Thyroid gland (tissue), 7 donors: ENCODE results near the genes TUBB4B and STPG3.

DNA sequence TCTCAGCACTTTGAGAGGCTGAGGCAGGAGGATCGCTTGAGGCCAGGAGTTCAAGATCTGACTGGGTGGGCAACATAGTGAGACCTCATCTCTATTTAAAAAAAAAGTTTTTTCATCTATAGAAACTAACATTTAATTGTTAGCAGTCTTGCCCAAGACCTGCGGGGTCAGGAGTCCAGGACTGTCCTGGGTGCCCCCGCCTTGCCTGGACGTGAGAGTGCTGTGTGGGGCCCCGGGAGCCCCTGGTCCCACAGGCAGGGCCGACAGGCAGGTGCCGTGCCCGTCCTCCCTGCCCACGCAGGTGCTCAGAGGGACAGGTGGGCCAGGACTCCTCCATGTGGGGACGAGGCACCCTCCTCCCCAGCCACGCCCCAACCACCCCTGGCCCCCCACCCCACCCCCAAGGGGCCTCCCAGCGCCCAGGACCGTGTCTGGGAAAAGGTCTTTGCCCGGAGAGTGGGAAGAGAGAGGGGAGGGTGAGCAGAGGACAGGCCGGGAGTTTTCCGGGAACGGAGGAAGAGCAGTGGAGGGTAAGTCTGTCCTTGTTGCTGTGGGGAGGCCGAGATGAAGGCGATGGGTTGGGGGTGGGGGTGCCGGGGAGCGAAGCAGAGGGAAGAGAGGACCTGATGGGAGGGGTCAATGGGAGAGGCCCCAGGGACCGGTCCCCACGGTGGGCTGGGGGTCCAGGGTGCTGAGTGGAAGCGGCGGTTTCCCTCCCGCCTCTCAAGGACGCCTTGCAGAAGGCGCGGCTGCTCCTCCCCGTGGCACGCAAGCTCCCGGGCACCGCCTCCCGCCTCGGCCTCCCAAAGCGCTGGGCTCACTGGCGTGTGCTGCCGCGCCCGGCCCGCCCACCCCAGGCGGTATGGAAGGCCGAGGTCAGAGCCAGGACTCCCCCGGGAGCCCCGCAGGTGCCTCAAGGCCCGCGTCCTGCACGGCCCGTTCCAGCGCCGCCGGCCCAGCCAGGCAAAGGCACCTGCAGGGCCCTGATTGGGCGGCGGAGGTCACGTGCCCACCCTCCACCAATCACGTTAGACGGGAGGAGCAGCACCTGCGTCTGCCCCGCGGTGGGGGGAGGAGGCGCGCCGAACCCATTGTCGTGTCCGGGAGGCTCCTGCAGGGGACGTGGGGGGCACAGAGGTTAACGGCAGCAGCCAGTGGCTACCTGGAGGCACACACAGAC, 2.5 kb upstream of the LCN12 start:
- PRO-cap, 2 experiments, result peak in 2 of 2 experiments; most common plus-strand start position 1,094 of the sequence (in 2); most common minus-strand start position 958 of the sequence (in 1)
- RAMPAGE, long total RNA, 5 experiments, result start-site peak on the plus strand in 4 of 5 experiments, centred at positions 437 to 1,008 of the sequence, 9 to 30 reads per replicate; start-site peak on the minus strand in 1 of 5 experiments, centred at position 926 of the sequence, 6 reads per replicate

- PRO-cap, 2 experiments, result no peak in any of the 2 experiments
- RAMPAGE, long total RNA, 5 experiments, result start-site peak on the plus strand in 1 of 5 experiments, at chr9:136979964-136979968 at its widest, 180 reads per replicate
Measured at GRCh38 chr9:136979570-136980529, 2.5 kb downstream of the PTGDS start.

- PRO-cap, 2 experiments, result no peak in any of the 2 experiments
- RAMPAGE, long total RNA, 5 experiments, result no peak in any of the 5 experiments
Measured at GRCh38 chr9:137040180-137040827, 5.7 kb downstream of the NPDC1 start.

GRCh38 chr9:137042947-137043450, 3.0 kb downstream of the NPDC1 start:
- PRO-cap, 2 experiments, result no peak in any of the 2 experiments
- RAMPAGE, long total RNA, 5 experiments, result no peak in any of the 5 experiments

DNA sequence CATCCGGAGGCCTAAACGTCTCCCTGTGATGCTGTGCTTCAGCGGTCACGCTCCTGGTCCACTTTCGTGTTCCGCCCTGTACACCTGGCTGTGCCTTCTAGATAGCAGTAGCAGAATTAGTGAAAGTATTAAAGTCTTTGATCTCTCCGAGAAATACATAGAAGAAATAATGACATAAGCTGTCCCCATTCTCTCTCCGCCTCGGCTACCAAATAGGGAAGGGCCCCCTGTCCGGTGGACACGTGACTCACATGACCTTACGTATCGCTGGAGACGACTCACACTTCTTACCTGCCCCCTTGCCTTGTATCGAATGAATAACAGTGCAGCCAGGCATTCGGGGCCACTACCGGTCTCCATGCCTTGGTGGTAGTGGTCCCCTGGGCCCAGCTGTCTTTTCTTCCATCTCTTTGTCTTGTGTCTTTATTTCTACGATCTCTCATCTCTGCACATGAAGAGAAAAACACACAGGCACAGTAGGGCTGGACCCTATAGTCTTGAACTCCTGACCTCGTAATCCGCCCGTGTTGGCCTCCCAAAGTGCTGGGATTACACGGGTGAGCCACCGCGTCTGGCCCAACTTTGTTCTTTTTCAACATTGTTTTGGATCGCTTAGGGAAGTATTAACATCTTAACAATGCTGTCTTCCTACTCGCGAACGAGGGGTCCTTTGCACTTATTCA, 7.4 kb upstream of the DPP7 start:
- PRO-cap, 2 experiments, result no peak in any of the 2 experiments
- RAMPAGE, long total RNA, 5 experiments, result no peak in any of the 5 experiments

- PRO-cap, 2 experiments, result no peak in any of the 2 experiments
- RAMPAGE, long total RNA, 5 experiments, result no peak in any of the 5 experiments
Measured at GRCh38 chr9:137191883-137192865, 3.7 kb downstream of the SSNA1 start.

DNA sequence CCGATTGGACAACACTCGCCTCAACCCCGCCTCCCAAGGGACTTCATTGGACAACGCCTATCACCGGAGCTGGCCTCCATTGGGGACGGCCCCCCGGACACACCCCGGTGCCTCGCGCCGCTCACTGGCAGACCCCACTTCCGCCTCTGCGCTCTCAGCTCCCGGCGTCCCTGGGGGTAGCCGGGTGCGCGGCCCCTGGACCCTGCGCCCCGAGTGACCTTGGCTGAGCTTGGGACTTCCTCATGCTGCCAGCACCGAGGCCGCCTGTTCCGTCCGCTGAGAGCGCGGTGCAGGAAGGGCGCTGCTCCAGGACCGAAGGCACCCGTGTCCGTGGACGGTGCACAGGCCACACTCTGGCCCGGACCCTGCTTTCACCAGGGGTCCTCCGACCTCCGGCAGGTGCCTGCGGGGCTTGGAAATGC, 368 bp upstream of the TPRN start:
- PRO-cap, 2 experiments, result peak in 2 of 2 experiments; most common plus-strand start position 157 of the sequence (in 2)
- RAMPAGE, long total RNA, 5 experiments, result no peak in any of the 5 experiments

DNA sequence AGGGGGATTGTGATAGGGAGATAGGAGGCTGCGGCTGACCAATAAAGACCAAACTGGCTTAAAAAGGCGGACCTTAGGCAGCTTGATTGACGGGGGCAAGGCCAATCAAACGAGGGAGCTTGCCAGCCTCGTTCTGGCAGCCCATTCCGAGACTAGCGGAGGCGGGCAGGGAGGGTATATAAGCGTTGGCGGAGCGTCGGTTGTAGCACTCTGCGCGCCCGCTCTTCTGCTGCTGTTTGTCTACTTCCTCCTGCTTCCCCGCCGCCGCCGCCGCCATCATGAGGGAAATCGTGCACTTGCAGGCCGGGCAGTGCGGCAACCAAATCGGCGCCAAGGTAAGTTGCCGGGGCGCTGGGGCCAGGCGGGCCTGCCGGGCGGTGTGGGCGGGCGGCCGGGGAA, at the start of gene TUBB4B:
TUBB4B (plus strand) TSS at position 205 of the 399 bp plus-strand sequence.
- PRO-cap, 2 experiments, result peak in 2 of 2 experiments; most common plus-strand start position 205 of the sequence (in 2)
- RAMPAGE, long total RNA, 5 experiments, result start-site peak on the plus strand in 3 of 5 experiments, centred at positions 206 to 207 of the sequence, 36 to 2,163 reads per replicate

DNA sequence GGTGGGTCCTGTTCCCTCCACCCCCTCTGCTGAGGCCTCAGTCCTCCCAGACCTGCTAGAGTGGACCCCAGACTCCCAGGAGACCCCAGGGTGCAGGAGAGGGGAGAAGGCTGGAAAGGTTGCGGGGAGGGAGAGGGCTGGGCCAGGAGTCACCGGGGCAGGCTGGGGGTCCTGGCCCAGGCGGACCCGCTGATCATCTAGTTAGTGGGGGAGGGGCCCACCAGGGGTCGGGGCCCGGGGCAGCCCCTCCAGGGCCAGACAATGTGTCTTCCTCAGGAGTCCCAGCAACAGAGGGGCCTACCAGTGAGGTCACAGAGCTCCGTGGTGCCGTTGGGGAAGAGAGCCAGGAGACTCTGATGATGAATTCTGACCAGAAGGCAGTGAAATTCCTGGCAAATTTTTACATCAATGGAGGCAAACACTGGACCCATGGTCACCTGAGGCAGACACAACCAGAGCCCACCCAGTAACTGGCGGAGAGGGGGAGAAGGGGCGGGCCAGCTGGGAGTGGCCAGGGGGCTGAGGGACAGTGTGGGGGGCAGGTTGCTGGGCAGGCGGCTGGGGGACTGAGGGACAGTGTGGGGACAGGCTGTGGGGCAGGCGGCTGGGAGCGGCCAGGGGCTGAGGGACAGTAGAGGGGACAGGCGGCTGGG, at the start of gene STPG3:
STPG3 (plus strand) TSS at position 356 of the 653 bp plus-strand sequence.
- PRO-cap, 2 experiments, result no peak in any of the 2 experiments
- RAMPAGE, long total RNA, 5 experiments, result no peak in any of the 5 experiments

GRCh38 chr9:137294685-137295068, 7.4 kb downstream of the NRARP start:
- PRO-cap, 2 experiments, result no peak in any of the 2 experiments
- RAMPAGE, long total RNA, 5 experiments, result no peak in any of the 5 experiments

DNA sequence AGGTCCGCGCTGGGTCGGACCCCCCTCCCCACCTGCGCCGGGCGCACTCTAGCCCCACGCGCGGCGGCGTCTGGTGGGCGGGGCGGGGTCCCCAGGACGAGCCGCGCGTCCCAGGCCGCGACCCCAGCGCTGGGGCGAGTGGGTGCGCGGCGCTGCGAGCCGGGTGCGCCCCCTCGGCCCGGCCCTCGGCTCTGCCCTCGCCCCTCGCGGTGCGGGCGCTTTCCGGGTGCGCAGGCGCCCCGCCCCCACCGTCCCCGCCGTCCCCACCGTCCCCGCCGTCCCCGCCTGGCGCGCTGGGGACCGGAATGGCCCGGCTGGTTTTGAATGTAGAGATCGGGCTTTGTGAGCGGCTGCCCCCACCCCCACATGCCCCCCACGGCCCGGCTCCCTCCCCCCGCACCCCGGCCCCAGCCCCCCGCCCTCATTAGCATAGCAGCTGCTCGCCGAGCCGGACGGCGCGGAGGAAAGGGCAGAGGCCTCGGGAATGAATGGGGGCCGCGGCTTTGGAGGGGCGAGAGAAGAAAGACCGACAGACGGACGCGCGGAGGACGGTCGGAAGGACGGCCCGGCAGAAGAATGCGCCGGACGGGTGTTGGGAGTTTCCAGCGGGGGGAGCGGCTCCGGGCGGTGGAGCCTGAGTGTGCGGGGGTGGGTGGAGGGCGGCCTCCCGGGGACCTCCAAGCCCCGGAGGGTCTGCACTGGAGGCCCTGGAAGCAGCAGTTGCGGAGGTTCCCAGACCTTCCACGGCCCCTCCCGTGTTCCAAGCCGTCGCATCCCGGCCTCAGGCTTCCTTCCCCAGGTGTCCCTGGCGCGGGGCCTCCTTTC, 6.2 kb downstream of the NRARP start:
- PRO-cap, 2 experiments, result peak in 1 of 2 experiments; most common minus-strand start position 578 of the sequence (in 1)
- RAMPAGE, long total RNA, 5 experiments, result no peak in any of the 5 experiments

DNA sequence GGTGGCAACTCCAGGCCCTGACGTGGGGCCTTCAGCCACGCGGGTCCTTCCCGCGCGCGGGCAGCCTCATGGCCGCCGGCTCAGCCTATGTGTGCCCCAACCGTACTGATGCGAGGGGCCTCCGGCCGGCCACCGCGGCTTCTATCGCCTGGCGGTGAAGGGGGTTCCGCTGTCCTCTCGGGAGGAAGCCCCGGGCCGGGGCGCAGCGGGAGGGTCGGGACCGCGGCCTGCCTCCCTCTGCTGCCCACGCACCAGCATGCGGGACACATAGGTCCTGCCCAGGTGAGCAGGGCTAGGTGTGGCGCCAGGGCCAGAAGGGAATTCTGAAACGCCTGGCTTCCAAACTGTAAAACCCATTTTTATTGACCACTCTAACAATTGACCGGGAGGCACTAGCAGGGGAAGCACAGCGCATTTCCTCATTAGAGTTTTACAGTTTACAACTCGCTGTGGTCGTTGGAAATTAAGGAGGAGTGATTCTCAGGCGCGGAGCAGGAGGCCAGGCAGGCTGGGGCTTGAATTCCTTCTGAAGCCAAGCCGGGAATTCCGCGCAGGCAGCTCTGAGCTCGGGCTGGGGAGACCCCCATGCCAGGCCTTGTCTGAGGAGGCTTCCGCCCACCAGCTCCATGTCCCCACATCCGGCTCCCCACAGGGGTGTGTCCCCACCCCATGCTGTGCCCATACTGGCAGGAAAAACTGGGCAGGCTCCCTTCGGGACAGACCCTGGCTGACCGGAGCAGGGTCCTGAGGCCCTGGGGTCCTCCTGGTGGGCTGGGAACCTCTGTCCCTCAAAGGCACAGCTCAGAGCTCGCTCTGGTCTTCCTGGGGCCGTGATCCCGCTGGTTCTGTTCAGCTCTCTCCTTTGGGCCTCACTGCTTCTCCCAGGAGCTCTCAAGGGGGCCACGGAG, 982 bp upstream of the NRARP start:
- PRO-cap, 2 experiments, result no peak in any of the 2 experiments
- RAMPAGE, long total RNA, 5 experiments, result no peak in any of the 5 experiments

DNA sequence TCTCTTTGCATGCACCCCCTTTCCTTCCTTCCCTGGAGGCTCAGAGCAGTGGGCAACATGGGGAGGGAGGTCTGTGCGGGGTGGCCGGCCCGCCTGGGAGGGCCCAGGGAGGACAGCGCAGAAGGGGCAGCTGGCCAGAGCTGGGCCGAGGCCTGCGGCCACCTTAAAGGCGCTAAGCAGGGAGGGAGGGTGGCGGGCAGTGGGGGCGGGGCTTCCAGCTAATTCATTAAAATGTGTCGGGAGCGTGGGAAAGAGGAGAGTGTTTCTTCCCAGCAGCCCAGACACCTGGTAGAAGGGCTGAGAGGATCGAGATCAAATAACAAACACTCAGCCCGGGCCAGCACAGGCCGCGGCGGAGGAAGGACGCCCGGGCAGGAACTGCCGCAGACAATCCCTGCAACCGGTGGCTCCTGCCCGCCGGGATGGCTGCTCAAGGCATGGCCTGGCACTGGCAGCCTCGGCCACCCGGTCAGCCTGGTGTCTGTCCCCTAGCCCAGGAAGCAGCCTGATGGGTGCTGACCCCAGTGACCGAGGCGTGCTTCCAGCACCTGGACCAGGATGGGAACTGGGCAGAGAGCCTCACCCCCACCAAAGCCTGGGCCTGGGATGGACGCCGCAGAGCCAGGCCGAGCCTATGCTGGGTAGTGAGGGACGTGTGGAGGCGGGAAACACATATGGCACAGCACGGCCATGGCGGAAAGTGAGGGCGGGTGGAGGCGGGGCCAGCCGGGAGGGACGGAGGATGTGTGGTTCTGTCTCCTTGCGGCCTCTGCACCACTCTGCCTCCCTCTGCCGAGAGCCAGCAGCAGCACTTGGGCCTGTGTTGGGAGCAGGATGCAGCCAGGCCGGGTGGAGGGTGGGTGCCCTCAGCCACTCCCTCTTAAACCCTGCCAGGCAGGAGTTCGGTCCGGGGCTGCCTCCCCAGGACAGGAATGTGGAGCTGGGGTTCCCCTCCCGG, 3.2 kb upstream of the NRARP start:
- PRO-cap, 2 experiments, result peak in 1 of 2 experiments; most common plus-strand start position 774 of the sequence (in 1); most common minus-strand start position 781 of the sequence (in 1)
- RAMPAGE, long total RNA, 5 experiments, result no peak in any of the 5 experiments

- PRO-cap, 2 experiments, result no peak in any of the 2 experiments
- RAMPAGE, long total RNA, 5 experiments, result no peak in any of the 5 experiments
Measured at GRCh38 chr9:137311967-137312770, 10.1 kb upstream of the NRARP start.

- PRO-cap, 2 experiments, result no peak in any of the 2 experiments
- RAMPAGE, long total RNA, 5 experiments, result no peak in any of the 5 experiments
Measured at GRCh38 chr9:137314164-137315162, 12.4 kb upstream of the NRARP start.

- PRO-cap, 2 experiments, result no peak in any of the 2 experiments
- RAMPAGE, long total RNA, 5 experiments, result no peak in any of the 5 experiments
Measured at GRCh38 chr9:137368231-137368836, 54.6 kb downstream of the EXD3 start.

- PRO-cap, 2 experiments, result no peak in any of the 2 experiments
- RAMPAGE, long total RNA, 5 experiments, result no peak in any of the 5 experiments
Measured at GRCh38 chr9:137390470-137391175, 32.3 kb downstream of the EXD3 start.

GRCh38 chr9:137416761-137417151, 6.2 kb downstream of the EXD3 start:
- PRO-cap, 2 experiments, result peak in 1 of 2 experiments; most common plus-strand start chr9:137416954 (in 1); most common minus-strand start chr9:137416887 (in 1)
- RAMPAGE, long total RNA, 5 experiments, result no peak in any of the 5 experiments

DNA sequence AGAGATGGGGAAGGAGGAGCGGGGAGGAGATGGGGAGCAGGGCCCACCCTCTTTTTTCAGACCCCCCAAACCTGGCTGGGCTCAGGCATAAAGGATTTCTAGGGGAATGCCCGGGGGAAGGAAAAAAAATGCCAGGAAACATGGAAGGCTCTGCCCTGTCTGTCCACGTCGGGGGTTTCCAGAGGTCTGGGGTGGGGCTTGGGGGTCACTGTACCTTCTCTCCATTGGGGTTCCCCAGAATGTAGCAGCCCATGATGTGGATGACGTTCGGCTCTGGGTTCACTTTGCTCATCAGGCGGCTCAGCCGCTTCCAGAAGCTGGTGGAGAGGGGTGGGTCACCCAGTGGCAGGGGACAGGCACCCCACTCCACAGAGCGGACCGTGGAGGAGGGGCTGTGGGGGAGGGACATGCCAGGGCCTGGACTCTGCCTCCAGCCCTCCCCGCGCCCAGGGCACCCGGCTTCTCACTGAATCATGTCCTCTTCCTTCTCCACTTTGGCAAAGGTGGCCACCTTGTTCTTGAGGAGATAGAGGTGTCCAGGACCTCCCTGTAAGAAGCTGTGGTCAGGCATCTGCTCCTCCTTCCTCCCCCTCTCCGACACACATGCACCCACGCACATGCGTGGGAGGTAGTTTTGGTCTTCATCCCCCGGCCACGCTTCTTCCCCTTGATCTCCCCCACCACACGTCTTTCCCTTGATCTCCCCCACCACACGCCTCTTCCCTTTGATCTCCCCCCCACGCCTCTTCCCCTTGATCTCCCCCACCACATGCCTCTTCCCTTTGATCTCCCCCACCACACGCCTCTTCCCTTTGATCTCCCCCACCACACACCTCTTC, 8.8 kb upstream of the ENTPD8 start:
- PRO-cap, 2 experiments, result no peak in any of the 2 experiments
- RAMPAGE, long total RNA, 5 experiments, result no peak in any of the 5 experiments

GRCh38 chr9:137605013-137605599, 380 bp upstream of the ARRDC1 start:
- PRO-cap, 2 experiments, result peak in 2 of 2 experiments; most common plus-strand start chr9:137605206 (in 1); most common minus-strand start chr9:137605176 (in 2)
- RAMPAGE, long total RNA, 5 experiments, result no peak in any of the 5 experiments